Body of pancreas (tissue), 2 donors: Measurements from ENCODE around the gene RAPGEF4.

- PRO-cap = no peak
- RAMPAGE, long total RNA, 2 experiments = no peak in any of the 2 experiments
These were observed 117.8 kb downstream of the METTL8 start for GRCh38 chr2:171315923-171316485.

DNA sequence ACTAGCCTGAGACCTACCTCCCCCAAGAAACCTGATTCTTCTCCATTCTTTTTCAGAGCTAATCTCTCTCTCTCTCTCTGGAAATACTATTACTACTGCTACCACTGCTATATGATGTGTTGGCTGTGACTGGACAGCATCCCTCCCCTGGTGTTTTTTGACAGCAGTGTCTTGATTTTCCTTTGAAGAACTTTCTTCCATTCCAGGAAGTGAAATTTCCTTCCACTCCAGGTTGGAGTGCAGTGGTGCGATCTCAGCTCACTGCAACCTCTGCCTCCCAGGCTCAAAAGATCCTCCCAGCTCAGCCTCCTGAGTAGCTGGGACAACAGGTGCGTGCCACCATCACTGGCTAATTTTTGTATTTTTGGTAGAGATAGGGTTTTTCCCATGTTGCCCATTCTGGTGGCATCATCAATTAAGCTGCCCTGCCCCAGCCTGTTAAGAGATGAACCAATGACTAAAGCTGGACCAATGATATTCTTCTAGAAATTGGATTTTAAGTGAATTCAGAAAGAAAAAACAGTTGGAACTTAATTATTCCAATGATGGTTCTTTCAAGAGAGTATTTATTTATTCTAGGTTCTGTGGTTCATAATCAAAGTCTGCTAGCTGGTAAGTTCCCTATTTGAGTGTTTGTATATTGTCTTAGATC is 112.6 kb downstream of the METTL8 start:
- PRO-cap = no peak
- RAMPAGE, long total RNA, 2 experiments = no peak in any of the 2 experiments

DNA sequence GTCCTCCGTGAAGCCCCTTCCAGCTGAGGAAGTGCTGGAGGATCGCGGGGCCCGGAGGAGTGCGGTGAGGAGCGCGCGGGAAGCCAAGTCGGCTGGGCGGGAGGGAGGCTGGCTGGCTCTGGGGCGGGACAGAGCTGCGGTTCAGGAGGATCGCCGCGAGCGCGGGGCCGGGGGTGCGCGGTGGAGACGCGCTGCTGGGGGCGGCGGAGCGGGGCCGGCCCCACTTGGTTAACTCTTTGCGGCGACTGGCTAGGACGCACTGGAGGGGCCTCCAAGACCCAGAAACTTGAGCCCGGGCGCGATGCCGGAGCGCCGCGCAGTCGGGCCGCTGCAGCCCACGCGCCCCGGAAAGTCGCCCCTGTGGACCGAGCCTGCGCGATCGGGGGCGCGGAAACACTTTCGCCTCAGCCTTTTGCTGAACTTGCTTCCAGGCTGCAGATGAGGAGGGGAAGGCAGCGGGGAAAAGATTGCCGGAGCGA is 564 bp downstream of the CYBRD1 start:
- PRO-cap = no peak
- RAMPAGE, long total RNA, 2 experiments = no peak in any of the 2 experiments

- PRO-cap = no peak
- RAMPAGE, long total RNA, 2 experiments = no peak in any of the 2 experiments
These were observed 29.6 kb downstream of the SLC25A12 start for GRCh38 chr2:171864397-171864853.

- PRO-cap = no peak
- RAMPAGE, long total RNA, 2 experiments = no peak in any of the 2 experiments
These were observed 121.8 kb upstream of the ITGA6 start for GRCh38 chr2:172305715-172305914.

DNA sequence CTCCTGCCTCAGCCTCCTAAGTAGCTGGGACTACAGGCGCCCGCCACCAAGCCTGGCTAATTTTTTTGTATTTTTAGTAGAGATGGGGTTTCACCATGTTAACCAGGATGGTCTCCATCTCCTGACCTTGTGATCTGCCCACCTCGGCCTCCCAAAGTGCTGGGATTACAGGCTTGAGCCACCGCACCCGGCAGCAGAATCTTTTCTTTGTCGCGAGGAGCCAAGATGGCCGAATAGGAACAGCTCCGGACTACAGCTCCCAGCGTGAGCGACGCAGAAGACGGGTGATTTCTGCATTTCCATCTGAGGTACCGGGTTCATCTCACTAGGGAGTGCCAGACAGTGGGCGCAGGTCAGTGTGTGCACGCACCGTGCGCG is 112.3 kb upstream of the ITGA6 start:
- PRO-cap = no peak
- RAMPAGE, long total RNA, 2 experiments = no peak in any of the 2 experiments

DNA sequence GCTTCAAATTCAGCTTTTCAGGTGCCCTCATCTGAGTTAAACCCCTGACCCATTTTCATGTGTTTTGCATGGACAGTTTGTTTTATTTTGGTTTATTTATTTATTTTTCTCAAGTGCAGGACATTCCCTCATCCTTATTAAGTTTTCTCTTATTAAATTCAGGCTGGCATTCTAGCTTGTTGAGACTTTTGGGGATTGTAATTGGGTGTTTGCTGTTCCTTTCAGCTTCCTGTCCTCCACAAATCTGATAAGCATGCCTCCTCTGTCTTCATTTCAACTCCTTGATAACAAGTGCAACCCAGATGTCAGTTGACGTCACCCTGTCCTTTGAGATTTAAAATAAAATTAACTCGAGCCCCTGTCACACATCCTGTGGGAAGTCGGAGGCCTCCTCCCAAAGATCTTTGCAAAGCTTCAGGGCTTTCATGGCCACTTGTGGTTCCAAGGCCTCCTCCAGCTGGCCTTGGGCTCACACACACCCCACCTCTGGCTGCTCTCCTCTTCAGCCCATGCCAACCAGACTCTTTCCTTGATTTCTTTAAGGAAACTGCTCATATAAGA is 70.0 kb upstream of the ITGA6 start:
- PRO-cap = no peak
- RAMPAGE, long total RNA, 2 experiments = no peak in any of the 2 experiments

DNA sequence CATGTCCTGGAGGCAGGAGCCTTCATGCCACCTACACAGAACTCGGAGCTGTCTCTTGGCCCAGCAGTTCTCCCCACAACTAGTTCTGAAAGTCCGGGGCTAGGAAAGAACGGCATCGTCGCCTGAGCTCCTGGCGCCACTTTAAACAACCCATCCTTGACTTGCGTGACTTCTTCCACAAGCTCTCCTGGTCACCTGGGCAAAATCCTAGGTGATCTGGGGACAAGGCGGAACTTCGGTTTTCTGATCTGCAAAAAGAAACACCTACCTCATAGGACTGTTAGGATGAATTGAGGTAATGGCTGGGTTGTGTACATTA is 667 bp upstream of the ITGA6 start:
- PRO-cap = no peak
- RAMPAGE, long total RNA, 2 experiments = no peak in any of the 2 experiments

- PRO-cap = no peak
- RAMPAGE, long total RNA, 2 experiments = no peak in any of the 2 experiments
These were observed 11.6 kb downstream of the ITGA6 start for GRCh38 chr2:172438948-172439402.

DNA sequence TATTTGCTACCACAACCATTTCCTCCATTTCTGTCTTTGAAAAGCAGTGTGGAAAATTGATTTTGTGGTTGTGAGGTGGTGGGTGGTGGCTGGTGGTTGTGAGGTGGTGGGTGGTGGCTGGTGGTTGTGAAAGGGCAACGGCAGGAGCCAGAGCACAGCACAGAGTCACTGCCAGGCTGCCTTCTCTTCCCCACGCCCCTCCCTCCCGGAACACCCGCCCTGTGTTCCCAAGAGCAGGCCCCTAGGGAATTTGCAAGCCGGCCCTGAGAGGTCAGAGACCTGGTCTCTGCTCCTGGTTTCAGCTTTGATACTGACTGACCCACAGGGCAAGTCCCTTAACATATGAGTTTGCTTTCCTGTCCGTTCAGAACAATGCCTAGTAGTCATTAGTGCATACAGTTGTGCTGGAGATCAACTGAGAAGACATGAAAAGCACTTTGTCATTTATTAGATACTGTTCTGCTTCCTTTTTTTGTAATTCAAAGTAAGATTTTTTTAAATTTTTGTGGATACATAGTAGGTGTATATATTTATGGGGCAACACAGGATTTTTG is 53.0 kb downstream of the ITGA6 start:
- PRO-cap = no peak
- RAMPAGE, long total RNA, 2 experiments = no peak in any of the 2 experiments

GRCh38 chr2:172490754-172491542 is 63.6 kb downstream of the ITGA6 start:
- PRO-cap = no peak
- RAMPAGE, long total RNA, 2 experiments = no peak in any of the 2 experiments

DNA sequence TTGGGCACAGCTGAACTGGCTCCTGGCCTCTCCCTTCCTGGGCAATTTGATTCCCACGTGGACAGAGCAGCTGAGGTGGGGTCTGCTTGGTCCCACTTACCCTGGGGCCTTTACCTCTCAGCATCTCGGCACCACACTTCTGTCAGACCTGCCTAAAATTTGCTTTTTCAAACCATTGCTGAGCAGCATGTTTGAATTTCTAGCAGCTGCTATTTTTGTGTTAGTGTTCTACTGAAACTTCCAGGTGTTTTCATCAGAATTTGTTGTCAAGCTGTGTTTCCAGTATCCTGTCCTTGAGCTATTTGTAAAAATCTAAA is 63.8 kb upstream of the PDK1 start:
- PRO-cap = no peak
- RAMPAGE, long total RNA, 2 experiments = no peak in any of the 2 experiments

- PRO-cap = unidirectional peak, plus-strand start at chr2:172735892
- RAMPAGE, long total RNA, 2 experiments = no peak in any of the 2 experiments
These were observed at the start of gene RAPGEF4 for GRCh38 chr2:172735145-172736235. RAPGEF4 (plus strand) TSS chr2:172735845.

GRCh38 chr2:172970592-172971204 is 104.9 kb upstream of the MAP3K20 start:
- PRO-cap = no peak
- RAMPAGE, long total RNA, 2 experiments = no peak in any of the 2 experiments

DNA sequence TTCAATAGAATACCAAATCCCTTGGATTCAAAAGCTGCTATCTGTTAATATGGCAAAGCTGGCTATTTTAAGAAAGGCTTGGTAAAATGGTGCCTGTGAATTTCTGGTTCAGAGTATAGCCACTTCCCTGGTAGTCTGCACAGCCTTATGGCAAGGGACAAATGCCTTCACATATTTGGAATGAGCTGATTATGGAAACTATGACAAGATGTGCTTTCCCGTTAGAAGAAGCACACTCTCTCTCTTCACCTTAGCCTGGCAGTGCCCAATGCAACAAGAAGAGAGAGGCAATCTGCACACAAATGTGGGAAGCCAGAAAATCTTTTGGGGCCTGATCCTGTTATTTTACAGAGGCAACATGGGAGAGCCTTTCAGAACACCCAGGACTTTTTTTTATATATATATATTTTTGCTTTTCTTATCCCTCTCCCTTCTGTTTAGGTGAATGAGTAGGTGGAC is 47.5 kb upstream of the MAP3K20 start:
- PRO-cap = no peak
- RAMPAGE, long total RNA, 2 experiments = no peak in any of the 2 experiments

DNA sequence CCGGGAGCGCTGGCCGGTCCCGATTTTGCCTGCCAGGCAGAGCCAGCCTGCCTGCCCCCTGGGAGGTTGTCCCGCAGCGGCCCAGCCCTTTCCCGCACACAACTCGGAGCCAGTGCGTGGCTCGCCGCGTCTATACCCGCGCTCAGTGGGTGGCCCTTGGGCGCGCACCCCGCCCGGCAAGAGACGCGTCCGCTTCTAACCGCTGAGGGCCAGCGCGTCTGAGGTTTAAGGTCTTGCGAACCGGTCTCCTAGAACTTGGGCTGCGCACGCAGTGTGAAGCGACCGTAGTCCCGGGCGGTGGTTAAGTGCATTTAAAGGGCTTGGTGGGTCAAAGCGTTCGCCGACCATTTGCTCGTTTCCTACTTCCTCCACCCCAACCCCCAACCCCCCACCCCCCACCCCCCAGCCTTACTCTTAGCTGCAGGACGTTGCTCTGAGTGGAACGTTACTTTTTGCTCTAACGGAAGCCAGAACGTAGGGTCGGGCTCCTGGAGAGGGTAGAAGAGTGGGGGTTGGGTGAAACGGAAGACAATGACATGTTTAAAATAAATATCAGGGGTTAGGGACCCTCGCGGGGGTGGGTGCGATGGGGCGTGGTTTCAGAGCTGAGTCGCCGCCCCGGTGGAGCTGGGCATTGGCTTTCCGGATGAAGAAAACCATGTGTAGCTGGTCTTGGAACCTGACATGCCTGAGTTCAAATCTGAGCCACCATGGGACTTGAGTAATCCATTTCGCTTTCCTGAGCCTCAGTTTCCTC is 792 bp downstream of the CDCA7 start:
- PRO-cap = unidirectional peak, minus-strand start at position 220 of the sequence
- RAMPAGE, long total RNA, 2 experiments = no peak in any of the 2 experiments

- PRO-cap = no peak
- RAMPAGE, long total RNA, 2 experiments = no peak in any of the 2 experiments
These were observed 169.5 kb downstream of the CDCA7 start for GRCh38 chr2:173524056-173524646.

DNA sequence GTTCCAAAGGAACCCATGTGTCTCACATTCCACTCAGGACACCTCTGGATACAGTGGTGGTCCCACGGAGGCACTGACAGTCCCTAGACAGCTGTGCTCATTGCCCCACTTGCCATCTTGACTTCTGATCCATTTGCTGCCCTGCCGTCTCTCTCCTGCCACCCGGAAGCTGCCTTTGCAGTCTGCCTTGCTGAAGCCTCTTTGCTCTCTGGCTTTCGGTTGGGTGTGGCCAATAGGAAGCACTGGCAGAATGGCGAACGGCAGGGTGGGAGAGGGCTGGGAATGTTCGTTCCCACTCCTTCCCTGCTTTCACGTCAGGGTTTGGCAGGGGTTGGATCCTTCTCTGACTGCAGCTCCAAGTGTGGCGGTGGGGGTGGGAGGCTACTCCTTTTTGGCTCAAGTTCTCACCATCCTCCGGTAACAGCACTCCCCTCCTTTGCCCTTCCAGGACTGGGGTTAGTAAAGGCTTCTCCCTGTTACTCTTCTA is 299.5 kb downstream of the CDCA7 start:
- PRO-cap = no peak
- RAMPAGE, long total RNA, 2 experiments = no peak in any of the 2 experiments

GRCh38 chr2:173750377-173750841 is 214.8 kb downstream of the SP3 start:
- PRO-cap = no peak
- RAMPAGE, long total RNA, 2 experiments = no peak in any of the 2 experiments

DNA sequence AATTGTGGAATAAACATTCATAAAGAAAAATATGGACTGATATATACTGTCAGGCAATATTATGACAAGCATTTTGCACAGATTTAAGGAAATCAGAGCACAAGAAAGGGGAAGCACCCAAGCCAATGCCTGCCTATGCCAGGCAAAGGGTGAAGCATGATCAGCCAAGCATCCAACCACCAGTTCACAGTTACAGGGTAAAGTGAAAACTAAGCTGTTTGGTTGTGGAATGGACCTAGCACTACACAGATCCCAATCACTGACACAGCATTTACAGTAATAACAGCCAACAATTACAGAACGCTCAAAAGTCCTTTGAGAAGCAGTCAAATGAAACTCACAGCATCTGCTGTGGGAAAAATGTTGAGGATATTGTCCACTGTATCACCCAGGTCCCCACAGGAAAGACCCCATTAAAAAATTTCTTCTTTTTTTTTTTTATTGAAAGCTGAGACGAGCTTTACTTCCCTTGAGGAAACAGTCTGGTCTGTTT is 90.2 kb downstream of the SP3 start:
- PRO-cap = no peak
- RAMPAGE, long total RNA, 2 experiments = no peak in any of the 2 experiments